Bile duct (tissue), 1 donor: Measurements from ENCODE around the gene SPC24.

DNA sequence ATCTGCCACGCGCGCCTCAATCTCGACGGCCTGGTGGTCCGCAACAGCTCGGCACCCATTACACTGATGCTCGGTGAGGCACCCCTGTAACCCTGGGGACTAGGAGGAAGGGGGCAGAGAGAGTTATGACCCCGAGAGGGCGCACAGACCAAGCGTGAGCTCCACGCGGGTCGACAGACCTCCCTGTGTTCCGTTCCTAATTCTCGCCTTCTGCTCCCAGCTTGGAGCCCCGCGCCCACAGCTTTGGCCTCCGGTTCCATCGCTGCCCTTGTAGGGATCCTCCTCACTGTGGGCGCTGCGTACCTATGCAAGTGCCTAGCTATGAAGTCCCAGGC, 978 bp downstream of the ICAM4 start:
- PRO-cap, result no peak

- PRO-cap, result unidirectional peak, plus-strand start at chr19:10461448
These were observed 41.1 kb downstream of the PDE4A start for GRCh38 chr19:10461214-10462046.

GRCh38 chr19:10515637-10516351, 1.5 kb downstream of the S1PR5 start:
- PRO-cap, result no peak

- PRO-cap, result no peak
These were observed 442 bp downstream of the S1PR5 start for GRCh38 chr19:10516733-10517277.

- PRO-cap, result no peak
These were observed 9.3 kb downstream of the ATG4D start for GRCh38 chr19:10552928-10553565.

GRCh38 chr19:10560769-10561430, 4.9 kb downstream of the KRI1 start:
- PRO-cap, result no peak

- PRO-cap, result no peak
These were observed 3.2 kb upstream of the SLC44A2 start for GRCh38 chr19:10621957-10622672.

DNA sequence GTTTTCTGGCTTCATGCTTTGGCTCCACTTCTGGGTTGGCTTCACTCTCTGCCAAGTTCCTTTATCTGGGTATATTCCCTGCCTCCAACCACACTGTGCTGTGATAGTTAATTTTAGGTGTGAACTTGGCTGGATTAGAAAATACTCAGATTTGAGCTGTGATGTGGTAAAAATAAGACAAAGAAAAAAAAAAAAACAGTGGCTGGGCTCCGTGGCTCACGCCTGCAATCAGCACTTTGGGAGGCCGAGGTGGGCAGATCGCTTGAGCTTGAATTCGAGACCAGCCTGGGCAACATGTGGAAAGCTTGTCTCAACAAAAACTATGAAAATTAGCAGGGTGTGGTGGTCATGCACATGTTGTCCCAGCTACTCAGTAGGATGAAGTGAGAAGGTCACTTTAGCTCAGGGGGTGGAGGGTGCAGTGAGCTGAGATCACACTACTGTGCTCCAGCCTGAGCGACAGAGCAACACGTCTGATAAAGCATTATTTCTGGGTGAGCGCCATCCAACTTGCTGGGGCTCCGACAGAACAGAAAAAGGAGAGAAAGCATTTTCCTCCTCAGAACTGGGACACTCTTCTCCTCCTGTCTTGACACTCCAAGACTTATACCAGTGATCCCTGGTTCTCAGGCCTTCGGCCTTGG, 7.4 kb upstream of the ILF3 start:
- PRO-cap, result no peak

- PRO-cap, result no peak
These were observed 19.5 kb upstream of the QTRT1 start for GRCh38 chr19:10681566-10682244.

- PRO-cap, result no peak
These were observed 22.9 kb downstream of the DNM2 start for GRCh38 chr19:10740737-10741130.

- PRO-cap, result no peak
These were observed 46.5 kb downstream of the DNM2 start for GRCh38 chr19:10764125-10765103.

- PRO-cap, result no peak
These were observed 30.5 kb downstream of the TMED1 start for GRCh38 chr19:10805499-10805984.

GRCh38 chr19:10812949-10813578, 22.9 kb downstream of the TMED1 start:
- PRO-cap, result unidirectional peak, minus-strand start at chr19:10813193

DNA sequence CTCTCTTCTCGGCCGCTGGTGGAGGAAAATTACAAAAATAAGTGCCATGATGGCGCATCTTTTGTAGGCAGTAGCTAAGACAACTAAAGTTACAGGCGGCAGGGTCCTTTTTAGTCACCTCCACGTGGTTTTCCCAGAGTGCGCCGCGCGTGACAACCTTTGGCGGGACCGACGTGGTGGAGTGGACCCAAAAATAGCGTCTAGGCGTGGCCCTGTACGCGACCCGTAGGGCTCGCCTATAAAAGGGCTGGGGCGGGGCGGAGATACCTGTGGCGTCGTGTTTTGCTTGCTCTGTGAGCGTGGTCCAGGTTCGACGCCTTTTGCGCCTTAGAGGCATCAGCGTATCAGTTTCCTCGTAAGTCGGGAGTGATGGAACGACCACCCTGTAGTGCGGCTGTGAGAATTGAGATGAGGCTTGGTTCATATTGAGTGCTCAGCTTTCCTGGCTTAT, 429 bp upstream of the TMED1 start:
- PRO-cap, result bidirectional peak, plus-strand start at position 136 of the sequence, minus-strand start outside the sequence; unidirectional peak, plus-strand start at position 241 of the sequence

- PRO-cap, result no peak
These were observed 2.8 kb downstream of the CARM1 start for GRCh38 chr19:10874051-10874718.

GRCh38 chr19:10936550-10937217, 8.1 kb downstream of the TIMM29 start:
- PRO-cap, result no peak

- PRO-cap, result no peak
These were observed 14.8 kb downstream of the SMARCA4 start for GRCh38 chr19:10975719-10976021.

DNA sequence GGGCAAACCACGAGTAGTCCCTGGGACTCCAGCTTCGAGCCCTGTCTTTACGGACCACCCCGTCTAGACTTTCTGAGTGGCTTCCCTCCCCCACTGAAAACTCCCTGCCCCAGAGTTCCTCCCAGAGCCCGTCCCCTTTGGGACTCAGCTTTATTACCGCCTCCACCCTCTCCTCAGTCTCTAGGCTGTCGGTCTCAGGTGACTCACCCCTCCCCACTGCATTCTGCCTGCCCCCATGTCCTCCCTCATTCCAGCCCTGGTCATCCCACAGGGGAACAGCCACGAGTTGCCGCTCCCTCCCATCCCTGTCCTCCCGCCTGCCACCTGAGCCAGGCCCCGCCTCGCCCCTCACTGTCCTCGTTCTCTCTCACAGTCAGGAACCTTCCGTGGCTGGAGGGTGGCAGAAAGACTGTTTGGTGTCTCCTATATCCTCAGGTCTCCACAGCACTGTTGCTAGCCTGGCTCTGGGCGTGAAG, 57.3 kb downstream of the SMARCA4 start:
- PRO-cap, result no peak

DNA sequence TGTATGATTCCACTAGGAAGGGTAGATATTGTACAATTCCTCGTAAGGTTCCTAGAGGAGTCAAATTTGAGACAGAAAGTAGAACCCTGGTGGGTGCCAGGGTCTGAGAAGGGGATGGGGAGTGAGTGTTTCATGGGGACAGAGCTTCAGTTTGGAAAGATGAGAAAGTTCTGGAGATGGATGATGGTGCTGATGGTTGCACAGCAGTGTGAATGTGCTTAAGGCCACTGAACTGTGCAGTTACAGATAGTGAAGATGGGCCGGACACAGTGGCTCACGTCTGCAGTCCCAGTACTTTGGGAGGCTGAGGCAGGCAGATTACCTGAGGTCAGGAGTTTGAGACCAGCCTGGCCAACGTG, 957 bp downstream of the SPC24 start:
- PRO-cap, result no peak

DNA sequence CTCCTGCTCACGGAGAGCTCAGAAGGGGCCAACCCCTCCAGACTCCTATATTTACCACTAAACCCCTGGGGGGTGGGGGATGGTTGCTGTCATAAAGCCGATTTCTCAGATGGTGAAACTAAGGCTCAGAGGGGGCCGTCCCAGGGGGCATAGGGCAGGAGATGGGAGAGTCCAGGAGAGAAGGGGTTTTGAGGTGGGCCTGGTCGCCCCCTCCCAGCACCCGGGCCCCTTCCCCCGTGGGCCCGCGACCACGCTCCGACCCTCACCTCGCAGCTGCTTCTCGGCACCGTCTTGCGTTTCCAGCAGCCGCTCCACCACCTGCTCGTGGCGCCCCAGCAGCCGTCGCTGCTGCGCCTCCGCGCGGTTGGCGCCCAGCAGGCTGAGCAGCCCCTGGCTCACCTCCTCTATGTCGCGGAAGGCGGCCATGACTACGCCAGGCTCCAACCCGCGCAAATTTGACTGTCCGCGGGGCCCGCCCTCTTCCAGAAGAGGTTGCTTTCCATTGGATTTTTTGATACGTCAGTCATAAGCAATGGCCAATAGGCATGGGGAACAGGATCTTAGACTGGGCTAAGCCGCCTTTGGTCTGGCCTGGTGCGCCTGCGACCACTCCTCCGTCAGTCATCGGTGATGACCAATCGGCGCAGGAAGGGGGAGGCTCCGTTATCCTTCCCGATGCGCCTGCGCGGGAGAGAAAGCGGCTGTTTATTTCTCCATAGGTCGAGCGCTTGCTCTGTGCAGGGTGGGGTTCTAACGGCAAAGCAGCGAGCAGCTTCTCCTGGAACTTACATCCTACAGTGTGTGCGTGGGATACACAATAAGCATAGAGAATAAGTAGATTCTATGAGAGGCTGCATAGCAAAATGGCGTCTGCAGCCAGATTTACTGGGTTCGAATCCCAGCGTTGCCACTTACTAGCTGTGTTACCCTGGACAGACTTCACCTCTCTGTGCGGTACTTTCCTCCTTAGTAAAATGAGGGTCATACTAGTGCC, at the start of gene SPC24:
SPC24 (minus strand) TSS at position 432 of the 994 bp plus-strand sequence.
- PRO-cap, result bidirectional peak, plus-strand start at position 736 of the sequence, minus-strand start at position 430 of the sequence